Prostate gland (tissue), 2 donors: Measurements from ENCODE around the genes PVR, NECTIN2 and RELB.

DNA sequence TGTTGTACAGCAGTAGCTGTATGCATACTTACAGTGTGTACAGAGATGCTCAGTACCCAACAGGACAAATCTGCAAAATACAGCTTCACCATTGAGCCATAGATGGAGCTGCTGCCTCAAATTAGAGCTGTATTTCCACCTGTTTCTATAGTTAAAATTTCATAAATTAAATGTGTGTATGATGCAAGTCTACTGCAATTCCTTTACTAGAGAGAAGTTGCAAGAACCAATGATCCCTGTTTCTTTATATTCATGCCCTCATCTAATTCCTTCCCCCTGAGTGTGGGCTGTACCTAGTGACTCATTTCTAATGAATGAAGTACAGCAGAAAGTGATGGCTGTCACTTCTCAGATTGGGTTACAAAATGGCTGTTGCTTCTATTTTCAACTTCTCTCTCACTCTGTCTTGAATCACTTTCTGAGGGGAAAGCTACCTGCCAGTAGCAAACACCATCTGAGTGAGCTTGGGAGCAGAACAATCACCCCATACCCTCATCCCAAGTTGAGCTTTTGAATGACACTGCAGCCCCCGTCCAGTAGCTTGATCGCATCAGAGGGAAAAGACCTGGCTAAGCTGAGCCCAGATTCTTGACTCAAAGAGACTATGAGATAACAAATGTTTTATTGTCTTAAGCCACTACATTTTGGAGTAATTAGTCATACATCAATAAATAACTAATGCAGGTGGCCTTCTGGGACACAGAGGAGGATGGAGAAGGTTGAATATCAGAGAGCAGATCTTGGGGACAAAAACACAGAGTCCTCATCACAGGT lies 24.8 kb upstream of the IGSF23 start:
- PRO-cap: no peak
- RAMPAGE, long total RNA, 2 experiments: no peak in any of the 2 experiments

GRCh38 chr19:44617596-44618023 lies 4.2 kb downstream of the IGSF23 start:
- PRO-cap: no peak
- RAMPAGE, long total RNA, 2 experiments: no peak in any of the 2 experiments

- PRO-cap: no peak
- RAMPAGE, long total RNA, 2 experiments: no peak in any of the 2 experiments
Observed at GRCh38 chr19:44619038-44619525, 5.7 kb downstream of the IGSF23 start.

DNA sequence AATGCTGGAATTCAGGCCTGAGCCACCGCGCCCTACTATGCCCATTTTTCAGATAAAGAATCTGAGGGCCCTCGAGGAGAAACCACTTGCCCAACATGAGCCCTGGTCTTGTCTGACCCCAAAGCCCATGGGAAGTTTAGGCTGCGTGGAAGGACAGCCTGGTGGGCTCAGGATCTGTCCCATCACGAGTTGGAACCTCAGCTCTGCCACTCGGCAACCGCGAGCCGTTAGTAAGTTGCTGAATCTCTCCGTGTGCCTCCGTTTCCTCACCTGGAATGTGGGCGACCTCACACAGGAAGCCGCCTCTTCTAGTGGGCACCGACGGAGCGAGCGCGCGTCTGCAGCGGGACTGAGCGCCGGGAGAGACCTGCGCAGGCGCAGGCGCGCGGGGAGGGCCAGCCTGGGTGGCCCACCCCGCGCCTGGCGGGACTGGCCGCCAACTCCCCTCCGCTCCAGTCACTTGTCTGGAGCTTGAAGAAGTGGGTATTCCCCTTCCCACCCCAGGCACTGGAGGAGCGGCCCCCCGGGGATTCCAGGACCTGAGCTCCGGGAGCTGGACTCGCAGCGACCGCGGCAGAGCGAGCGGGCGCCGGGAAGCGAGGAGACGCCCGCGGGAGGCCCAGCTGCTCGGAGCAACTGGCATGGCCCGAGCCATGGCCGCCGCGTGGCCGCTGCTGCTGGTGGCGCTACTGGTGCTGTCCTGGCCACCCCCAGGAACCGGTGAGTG lies at the start of gene PVR:
PVR (plus strand) TSS at position 455 of the 727 bp plus-strand sequence.
- PRO-cap: bidirectional peak, plus-strand start at position 463 of the sequence, minus-strand start at position 369 of the sequence
- RAMPAGE, long total RNA, 2 experiments: start-site peak on the plus strand in 2 of 2 experiments, centred at positions 417 to 430 of the sequence, 37 to 46 reads per replicate

GRCh38 chr19:44747052-44747302 lies 1.5 kb upstream of the BCL3 start:
- PRO-cap: no peak
- RAMPAGE, long total RNA, 2 experiments: no peak in any of the 2 experiments

GRCh38 chr19:44750640-44751604 lies 2.4 kb downstream of the BCL3 start:
- PRO-cap: no peak
- RAMPAGE, long total RNA, 2 experiments: no peak in any of the 2 experiments

- PRO-cap: no peak
- RAMPAGE, long total RNA, 2 experiments: no peak in any of the 2 experiments
Observed at GRCh38 chr19:44819889-44820655, 11.2 kb downstream of the BCAM start.

DNA sequence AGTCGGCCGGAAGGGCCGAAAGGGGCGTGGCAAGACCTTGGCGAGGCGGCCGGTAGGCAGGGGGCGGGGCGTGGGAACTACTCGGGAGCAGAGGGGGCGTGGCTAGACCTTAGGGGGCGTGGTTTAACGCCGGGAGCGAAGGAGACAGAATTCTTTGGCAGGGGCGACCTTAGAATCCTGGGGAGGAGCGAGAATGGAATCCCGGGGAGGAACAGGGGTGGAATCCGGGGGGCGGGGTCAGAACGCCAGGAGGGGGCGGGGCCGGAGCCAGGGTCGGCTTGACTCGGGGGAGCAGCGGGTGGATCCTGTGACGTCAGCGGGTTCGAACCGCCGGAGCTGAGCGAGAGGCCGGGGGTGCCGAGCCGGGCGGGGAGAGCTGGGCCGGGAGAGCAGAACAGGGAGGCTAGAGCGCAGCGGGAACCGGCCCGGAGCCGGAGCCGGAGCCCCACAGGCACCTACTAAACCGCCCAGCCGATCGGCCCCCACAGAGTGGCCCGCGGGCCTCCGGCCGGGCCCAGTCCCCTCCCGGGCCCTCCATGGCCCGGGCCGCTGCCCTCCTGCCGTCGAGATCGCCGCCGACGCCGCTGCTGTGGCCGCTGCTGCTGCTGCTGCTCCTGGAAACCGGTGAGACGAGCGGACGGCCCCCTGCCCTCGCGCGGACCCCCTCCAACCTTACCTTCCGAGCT lies at the start of gene NECTIN2:
NECTIN2 (plus strand) TSS at position 308 of the 686 bp plus-strand sequence.
- PRO-cap: bidirectional peak, plus-strand start at position 90 of the sequence, minus-strand start outside the sequence; bidirectional peak, plus-strand start at position 310 of the sequence, minus-strand start at position 179 of the sequence
- RAMPAGE, long total RNA, 2 experiments: start-site peak on the plus strand in 2 of 2 experiments, centred at positions 347 to 348 of the sequence, 134 to 187 reads per replicate

GRCh38 chr19:44847460-44848112 lies 1.5 kb downstream of the NECTIN2 start:
- PRO-cap: bidirectional peak, plus-strand start at chr19:44848030, minus-strand start at chr19:44847656
- RAMPAGE, long total RNA, 2 experiments: start-site peak on the plus strand in 1 of 2 experiments, at chr19:44847908-44848030 at its widest, 5 reads per replicate

DNA sequence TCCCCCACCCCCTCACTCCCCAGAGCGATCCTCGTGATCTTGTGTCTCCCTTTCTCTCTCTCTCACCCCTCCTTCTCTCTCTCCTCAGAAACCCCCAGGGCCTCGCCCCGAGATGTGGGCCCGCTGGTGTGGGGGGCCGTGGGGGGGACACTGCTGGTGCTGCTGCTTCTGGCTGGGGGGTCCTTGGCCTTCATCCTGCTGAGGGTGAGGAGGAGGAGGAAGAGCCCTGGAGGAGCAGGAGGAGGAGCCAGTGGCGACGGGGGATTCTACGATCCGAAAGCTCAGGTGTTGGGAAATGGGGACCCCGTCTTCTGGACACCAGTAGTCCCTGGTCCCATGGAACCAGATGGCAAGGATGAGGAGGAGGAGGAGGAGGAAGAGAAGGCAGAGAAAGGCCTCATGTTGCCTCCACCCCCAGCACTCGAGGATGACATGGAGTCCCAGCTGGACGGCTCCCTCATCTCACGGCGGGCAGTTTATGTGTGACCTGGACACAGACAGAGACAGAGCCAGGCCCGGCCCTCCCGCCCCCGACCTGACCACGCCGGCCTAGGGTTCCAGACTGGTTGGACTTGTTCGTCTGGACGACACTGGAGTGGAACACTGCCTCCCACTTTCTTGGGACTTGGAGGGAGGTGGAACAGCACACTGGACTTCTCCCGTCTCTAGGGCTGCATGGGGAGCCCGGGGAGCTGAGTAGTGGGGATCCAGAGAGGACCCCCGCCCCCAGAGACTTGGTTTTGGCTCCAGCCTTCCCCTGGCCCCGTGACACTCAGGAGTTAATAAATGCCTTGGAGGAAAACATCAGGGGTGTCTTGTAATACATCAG lies 12.7 kb upstream of the TOMM40 start:
- PRO-cap: no peak
- RAMPAGE, long total RNA, 2 experiments: start-site peak on the plus strand in 2 of 2 experiments, centred at positions 223 to 239 of the sequence, 40 to 43 reads per replicate

DNA sequence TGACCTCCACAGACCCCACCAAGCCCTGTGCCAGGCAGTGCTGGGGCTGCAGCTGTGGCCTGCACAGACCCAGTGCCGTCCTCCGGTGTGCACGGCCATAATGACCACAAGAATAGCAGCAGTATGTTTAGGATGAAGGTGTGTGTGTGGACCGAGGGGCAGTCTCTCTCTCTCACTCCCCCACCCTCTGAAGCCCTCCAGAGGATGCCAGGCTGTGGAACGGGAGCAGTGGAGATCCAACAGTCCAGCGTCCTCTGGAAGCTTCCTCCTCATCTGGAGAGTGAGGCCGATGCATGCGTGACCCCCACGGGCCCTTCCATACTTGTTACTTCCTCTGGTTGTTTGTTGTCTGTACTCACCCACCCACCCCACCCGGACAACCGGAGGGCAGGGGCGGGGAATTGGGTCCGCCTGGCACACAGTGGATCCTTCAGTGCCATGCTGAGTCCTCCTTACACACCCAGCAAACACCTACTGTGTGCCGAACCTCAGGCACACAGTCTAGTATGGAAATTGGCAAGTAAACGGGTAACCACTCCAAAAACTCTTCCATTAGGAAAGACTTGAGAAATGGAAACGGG lies 11.1 kb upstream of the TOMM40 start:
- PRO-cap: no peak
- RAMPAGE, long total RNA, 2 experiments: no peak in any of the 2 experiments

GRCh38 chr19:44902866-44903438 lies 2.6 kb upstream of the APOE start:
- PRO-cap: no peak
- RAMPAGE, long total RNA, 2 experiments: no peak in any of the 2 experiments

- PRO-cap: no peak
- RAMPAGE, long total RNA, 2 experiments: no peak in any of the 2 experiments
Observed at GRCh38 chr19:44904170-44905172, 1.1 kb upstream of the APOE start.

GRCh38 chr19:45001119-45001789 lies at the start of gene RELB:
Gene RELB, plus strand, starts transcription at chr19:45001464.
- PRO-cap: no peak
- RAMPAGE, long total RNA, 2 experiments: no peak in any of the 2 experiments

- PRO-cap: no peak
- RAMPAGE, long total RNA, 2 experiments: no peak in any of the 2 experiments
Observed at GRCh38 chr19:45116000-45116521, 23.1 kb downstream of the PPP1R37 start.

DNA sequence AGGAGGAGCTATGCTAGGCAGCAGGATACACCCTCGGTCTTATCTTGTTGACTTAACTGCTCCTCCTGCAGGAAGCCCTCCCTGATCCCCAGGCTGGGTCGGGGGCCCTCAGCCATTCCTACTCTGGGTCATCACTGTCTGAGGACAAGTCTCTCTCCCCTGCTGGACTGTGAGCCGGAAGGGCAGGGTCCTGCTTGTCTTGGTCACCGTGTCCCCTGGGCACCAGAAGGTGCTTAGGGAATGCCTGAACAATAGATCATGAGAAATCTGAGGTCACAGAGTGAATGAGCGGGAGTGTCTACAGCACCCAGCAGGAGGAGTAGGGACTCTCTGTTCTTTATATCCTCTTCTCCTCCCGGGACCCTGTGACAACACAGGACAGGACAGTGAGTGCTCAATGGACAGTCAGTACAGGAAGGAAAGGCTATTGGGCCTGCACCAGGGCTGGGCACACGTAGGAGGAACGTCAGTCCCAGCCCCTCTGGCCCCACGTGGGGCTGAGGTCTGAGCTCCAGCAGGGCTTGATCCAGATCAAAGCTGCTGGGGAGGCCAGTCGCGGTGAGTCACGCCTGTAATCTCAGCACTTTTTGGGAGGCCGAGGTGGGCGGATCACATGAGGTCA lies 6.5 kb downstream of the NKPD1 start:
- PRO-cap: no peak
- RAMPAGE, long total RNA, 2 experiments: no peak in any of the 2 experiments

DNA sequence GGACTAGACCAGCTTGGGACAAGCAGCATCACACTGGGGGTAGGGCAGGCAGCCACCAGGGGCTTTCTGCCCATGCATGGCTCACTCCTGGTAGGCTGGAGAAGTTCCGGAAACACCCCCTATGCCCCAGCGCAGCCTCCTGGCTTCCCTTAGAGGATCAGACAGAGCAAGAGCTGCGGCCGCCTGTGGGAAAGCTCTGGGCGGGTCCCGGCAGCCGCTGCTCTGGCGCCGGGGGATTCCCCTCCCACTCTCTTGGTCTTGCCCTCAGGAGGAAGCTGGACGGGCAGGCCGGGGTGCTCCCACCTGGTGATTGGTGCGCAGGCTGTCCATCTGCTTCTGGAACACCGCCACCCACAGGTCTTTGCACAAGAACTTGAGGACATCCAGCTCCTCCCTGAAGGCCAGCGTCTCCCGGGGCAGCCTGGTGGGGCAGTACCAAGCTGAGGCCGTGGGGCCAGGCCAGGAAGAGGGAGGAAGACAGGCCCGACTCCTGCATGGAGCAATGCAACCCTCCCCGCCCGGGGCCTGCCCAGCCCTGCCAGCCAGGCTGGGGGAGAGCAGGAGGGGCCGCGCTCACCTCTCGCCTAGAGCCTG lies 3.9 kb upstream of the NKPD1 start:
- PRO-cap: bidirectional peak, plus-strand start at position 178 of the sequence, minus-strand start at position 163 of the sequence; bidirectional peak, plus-strand start at position 404 of the sequence, minus-strand start at position 198 of the sequence
- RAMPAGE, long total RNA, 2 experiments: no peak in any of the 2 experiments

DNA sequence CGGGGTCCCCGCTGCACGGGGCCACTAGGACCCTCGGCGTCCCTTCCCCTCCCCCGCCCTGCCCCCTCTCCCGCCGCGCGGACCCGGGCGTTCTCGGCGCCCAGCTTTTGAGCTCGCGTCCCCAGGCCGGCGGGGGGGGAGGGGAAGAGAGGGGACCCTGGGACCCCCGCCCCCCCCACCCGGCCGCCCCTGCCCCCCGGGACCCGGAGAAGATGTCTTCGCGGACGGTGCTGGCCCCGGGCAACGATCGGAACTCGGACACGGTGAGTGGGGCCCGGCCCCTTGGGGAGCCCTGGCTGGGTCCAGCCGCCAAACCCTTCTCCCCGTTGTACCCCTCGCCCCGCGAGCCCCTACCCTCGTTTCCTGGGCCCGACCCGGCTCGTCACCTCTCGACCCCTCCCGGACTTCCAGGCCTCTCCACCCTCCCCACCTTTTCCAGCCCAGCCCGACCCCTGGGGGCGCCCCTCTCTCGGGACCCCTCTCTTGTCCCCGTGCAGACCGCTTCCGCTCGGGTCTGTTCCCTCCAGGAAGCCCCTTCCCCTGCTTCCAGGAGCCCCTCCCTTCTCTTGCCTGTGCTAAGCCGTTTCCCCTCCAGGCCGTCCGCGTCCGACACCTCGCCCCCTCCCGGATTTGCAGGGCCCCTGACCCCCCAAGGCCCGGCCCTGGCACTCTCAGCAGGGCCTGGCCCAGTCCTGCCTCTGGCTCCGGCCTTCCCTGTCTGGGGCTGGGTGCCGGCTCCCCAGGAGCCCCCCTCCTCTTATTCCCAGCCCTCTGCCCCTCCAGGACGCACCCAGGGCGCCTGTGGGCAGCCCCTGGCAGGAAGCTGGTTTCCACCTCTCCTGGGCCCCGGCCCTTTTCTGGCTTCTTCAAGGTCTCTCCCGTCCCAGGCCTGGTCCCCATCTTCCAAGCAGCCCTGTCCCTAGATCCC lies 570 bp downstream of the MARK4 start:
- PRO-cap: no peak
- RAMPAGE, long total RNA, 2 experiments: no peak in any of the 2 experiments

DNA sequence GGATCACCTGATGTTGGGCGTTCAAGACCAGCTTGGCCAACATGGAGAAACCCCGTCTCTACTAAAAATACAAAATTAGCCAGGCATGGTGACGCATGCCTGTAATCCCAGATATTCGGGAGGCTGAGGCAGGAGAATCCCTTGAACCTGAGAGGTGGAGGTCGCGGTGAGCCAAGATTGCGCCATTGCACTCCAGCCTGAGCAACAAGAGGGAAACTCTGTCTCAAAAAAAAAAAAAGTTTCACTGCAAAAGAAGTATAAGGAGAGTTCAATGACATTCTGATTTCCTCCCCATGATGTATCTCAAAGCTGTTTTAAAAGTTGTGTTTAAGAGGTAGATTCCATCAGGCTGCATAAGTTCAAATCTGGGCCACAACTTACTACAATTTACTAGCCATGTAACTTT lies 10.6 kb downstream of the MARK4 start:
- PRO-cap: no peak
- RAMPAGE, long total RNA, 2 experiments: no peak in any of the 2 experiments

DNA sequence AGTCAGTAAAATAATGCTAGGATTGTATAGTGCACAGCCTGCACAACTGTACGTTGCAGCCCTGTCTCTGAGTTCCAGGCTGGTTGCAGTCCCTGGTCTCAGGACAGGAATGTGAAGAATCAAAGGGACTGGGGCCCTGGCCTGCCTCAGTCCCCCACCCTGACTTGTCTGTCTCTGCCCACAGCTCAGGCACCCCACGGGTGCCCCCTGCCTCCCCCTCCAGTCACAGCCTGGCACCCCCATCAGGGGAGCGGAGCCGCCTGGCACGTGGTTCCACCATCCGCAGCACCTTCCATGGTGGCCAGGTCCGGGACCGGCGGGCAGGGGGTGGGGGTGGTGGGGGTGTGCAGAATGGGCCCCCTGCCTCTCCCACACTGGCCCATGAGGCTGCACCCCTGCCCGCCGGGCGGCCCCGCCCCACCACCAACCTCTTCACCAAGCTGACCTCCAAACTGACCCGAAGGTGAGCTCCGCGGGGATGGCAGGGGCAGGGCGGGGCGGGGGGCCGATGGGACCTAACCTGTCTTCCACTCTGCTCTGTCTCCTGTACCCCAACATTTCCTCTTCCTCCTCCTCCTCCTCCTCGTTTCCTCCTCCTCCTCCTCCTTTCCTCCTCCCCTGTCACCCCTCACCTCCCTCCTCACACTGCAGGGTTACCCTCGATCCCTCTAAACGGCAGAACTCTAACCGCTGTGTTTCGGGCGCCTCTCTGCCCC lies 25.0 kb downstream of the CKM start:
- PRO-cap: no peak
- RAMPAGE, long total RNA, 2 experiments: start-site peak on the plus strand in 1 of 2 experiments, centred at position 230 of the sequence, 14 reads per replicate